ENCODE measurements around a stretch of chr10.

DNA sequence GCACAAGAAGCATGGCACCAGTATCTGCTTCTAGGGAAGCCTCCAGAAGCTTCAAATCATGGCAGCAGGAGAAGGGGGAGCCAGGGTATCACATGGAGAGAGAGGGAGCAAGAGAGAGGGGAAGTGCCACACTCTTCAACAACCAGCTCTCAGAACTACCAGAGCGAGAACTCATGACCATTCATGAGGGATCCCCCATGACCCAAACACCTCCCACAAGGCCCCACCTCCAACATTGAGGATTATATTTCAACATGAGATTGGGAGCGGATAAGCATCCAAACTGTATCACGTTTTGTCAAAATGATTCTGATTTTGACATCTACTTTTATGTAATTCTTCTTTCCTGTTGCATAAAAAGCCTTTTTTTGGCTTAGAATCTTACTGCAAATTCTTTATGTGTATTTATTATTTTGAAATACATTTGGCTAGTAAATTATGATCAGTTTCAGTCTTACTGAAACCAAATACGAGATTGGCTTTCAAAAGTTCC, 38.6 kb downstream of the CREM start:
- PRO-cap: no peak

DNA sequence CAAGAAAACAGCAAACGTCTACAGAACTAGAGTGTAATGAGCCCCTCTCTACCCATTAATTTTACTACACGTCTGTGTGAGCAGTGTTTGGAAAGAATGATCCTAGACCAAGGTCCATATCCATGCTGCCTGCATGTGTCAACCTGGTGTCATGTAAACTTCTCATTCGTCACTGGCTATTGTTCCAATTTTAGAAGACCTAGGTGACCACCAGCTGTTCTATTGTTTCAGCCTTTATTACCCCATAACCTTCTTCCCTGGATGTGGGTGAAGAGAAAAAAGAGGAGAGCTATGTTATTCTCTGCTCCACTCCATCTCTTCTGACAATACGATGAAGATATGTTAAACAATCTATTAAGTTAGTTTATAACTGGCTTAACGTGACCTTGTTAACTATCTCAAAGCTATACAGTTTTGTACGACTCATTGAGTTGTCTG, 77.2 kb downstream of the CREM start:
- PRO-cap: no peak

DNA sequence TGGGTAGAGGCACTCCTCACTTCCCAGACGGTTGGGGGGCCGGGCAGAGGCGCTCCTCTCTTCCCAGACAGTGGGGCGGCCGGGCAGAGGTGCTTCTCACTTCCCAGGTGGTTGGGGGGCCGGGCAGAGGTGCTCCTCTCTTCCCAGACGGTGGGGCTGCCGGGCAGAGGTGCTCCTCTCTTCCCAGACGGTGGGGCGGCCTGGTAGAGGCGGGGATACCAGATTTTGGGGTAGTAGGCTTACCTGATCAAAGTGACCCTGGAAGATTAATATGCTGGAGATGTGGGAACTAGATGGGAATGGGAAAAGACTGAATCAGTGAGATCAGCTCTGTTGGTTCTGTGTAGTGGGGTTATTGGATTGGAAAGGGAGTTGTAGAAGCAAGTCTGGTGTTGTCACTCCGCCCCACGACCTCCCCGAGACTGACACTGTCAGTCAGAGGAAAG, 27.0 kb downstream of the CCNY start:
- PRO-cap: no peak

- PRO-cap: no peak
These were observed 50.5 kb downstream of the CCNY start for GRCh38 chr10:35386811-35387167.

DNA sequence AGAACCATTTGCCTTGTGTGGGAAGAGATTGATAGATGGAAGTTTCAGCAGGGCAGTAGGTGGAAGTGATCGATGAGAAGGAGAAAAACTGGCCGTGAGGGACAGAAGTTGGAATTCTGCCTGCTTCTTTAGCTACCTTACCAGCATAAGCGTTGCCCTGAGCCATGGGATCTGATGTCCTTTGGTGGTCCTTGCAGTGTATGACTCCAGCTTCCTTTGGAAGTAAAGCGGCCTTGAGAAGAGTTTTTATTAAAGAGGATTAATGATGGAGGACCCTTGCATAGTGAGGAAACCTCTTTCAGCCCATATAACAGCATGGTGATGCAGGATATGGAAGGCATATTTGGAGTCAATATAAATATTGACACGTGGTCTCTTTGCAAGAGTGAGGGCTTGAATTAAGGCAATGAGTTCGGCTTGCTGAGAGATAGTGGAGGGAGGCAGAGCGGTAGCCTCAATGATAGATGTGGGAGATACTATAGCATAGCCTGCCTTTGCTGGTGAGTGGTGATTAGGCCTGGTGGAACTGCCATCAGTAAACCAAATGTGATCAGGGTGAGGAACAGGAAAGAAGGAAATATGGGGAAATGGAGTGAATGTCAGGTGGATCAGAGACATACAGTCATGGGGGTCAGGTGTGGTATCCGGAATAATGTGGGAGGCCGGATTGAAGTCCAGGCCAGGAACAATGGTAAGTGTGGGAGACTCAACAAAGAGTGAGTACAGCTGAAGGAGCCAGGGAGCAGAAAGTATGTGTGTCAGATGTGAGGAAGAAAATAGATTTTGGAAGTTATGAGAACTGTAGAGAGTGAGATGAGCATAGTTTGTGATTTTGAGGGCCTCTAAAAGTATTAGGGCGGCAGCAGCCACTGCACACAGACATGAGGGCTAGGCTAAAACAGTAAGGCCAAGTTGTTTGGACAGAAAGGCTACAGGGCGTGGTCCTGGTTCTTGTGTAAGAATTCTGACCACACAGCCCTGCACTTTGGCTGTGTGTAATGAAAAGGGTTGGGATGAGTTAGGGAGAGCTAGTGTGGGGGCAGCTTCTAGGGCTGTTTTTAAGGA, 67.4 kb downstream of the CCNY start:
- PRO-cap: no peak

GRCh38 chr10:35424517-35425412, 88.5 kb downstream of the CCNY start:
- PRO-cap: no peak

- PRO-cap: no peak
These were observed 126.2 kb downstream of the CCNY start for GRCh38 chr10:35462380-35463026.

DNA sequence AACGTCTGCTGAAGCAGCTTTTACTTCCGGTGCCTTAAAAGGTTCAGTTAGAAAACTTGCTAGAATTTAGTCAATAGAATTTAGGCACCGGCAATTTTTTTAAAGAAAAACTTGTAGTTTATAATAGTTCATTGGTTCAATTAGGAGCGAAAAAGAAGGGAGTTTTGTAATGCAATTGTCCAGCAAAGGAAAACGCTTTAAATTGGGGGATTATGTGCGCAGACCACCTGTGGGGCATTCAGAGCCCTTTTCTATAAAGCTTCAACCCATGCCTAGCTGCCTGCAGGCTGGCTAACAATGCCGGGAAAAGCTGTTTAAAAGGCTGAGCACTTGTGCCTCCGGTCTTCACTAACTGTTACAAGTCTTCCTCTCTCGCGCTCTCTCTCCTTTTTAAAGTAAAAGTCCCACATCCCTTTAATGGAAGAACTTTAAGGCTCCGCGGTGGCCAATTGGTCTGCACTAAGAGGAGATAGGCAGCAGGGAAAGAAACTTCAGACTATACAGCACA, 4.7 kb downstream of the FZD8 start:
- PRO-cap: no peak

DNA sequence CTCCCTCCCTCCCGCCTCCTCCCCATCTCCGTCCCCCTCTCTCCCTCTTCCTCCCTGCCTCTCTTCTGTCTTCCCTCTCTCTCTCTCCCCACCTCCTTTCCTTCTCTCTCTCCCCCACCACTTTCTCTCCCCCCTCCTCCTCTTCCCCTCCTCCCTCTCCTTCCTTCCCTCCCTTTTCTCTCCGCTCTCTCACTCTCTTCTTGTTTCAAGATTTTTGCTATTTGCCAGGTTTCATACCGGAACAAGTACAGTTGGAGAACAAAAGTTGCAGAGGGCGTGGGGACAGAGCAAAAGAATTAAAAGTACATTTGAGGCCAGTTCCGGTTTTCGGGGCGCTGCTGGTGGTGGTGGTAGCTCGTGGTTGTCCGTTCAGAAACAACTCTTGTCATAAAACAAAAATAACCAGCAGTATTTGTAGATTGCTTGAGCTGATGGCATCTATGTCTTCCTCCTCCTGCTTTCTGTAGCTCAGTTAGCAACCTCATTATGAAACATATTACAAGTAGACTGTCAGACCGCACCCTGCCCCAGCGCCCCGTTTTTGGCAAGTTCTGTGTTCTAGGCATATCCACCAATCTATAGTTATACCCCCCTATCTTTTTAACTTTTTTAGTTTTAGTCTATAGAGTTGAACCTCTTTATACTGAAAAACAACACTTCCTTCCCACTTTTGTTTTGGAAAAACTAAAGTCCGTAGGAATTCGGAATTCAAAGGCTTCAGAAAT, 1.7 kb upstream of the FZD8 start:
- PRO-cap: no peak

DNA sequence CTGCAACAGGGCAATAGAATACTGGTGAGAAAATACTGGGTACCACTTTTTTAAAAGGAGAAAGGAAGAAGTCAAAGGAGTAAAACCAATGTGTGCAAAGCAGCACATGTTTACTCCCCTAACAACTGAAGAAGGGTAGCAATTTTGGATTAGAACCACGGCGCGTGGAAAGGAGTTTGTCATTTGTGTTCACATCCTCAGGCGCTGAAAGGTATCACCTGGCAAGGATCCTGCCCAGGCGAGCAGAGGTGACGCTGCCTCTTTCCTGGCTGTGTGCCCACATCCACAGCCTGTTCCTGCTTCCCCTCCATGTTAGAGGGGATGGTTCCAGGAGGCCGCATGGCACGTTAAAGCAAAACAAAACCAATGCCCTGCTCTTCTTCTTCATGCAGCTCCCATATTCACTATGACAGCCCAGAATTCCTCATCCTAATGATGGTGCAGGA, 678.7 kb upstream of the ANKRD30A start:
- PRO-cap: no peak

DNA sequence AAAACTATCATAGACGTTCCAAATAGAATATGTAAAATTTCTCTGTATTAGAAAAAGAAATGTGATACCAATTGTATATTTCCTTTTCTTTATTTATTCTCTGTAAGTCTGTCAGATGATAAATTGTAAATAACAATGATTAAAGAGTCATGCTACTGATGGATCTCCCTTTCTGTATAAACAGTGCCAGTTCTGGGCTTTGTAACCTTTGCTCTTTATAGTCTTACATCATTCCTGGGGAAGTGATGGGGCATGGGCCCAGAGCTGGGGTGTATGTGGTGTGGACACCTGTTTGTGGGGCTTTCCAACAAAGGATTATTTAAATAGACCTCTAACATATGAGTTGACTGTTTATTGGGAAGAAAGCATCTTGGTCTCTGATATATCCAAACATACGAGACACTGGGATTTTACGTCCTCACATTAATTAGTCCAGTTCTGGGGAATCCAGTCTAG, 258.0 kb downstream of the ZNF37A start:
- PRO-cap: no peak

- PRO-cap: unidirectional peak, plus-strand start at chr10:42753392
These were observed 29.6 kb upstream of the BMS1 start for GRCh38 chr10:42752877-42753520.

GRCh38 chr10:42798178-42798808, 15.7 kb downstream of the BMS1 start:
- PRO-cap: no peak

DNA sequence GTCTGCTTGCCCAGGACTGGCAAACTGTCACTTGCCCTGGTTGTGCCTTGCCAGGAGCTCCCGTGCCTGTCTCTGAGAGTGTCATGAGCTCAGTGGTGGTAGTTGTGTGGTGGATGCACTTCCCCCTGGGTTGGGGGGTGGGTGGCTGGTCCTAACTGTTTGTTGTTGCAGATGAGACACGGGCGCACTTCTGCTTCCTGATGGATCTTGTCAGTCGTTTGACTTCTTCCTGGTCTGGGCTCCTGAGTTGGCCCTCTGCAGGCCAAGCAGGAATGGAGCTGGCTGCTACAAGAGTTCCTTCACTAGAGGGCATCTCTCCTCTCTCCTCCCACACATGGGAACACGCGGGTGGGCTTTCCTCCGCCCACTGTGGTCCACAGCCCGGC, 81.9 kb downstream of the BMS1 start:
- PRO-cap: no peak

- PRO-cap: no peak
These were observed 116.0 kb upstream of the RET start for GRCh38 chr10:42960959-42961241.

DNA sequence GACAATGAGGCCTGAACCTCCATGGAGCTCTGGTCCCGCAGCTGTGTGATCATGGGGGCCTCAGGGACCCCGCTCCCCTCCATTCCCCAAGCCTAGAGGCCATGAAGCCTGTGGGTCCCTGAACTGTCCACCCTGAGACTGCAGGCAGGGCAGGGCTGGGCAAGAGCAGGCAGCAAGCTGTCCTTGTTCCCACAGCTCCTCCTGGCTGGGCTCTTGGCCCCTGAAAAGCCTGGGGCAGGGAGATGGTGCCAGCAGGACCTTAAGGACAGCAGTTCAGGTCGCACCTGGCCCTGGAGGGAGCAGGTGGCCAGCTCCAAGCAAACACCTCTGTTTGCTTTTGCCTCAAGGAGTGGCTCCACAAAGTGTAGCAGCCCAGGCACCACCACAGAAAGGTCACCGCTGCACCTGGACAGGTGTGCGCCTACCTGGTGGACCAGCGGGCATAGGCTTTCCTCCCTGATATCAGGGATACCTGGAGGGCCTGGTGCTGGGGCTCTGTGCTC, 5.2 kb downstream of the RET start:
- PRO-cap: no peak

DNA sequence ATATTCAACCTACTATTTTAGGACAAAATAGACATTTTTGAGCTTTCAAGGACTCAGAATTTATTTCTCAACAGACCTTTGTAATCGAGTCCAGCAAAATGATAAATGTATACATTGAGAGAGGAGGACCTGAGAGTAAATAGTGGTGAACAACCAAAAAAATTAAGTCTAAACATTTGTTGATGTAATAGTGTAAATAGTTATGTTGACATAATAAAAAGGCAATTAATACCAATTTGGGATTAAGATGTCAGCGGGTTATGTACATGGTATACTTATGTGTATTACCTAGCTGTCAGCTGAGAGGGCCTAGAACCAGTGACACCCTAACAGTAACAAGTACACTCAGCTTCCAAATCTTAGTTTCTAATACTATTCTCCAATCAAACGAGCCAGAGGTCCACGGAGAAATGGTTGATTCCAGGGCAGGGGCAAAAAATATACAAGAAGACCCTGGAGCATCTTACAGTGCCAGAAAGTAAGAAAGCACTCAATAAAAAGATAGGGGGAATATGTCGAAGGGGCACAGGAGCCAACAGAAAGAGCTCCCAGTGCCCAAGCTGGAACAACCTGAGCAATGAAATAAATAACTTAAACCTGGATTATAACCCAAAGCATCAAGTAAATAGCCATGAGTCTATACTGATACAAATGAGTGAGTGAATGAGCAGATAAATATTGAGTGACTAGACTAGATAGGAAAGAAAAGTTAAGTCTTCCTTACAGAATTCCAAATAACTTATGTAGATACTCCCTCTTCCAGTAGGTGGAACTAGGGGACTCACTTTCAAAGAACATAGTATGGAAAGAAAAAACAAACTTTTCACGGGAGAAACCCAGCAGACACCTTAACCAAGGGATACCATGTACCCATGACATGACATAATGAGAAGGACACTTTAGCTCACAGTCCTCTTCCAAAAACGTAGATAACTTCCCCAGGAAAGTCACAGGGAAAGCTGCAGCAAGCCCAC, 32.0 kb downstream of the CSGALNACT2 start:
- PRO-cap: no peak

- PRO-cap: no peak
These were observed 37.9 kb upstream of the RASGEF1A start for GRCh38 chr10:43304509-43305338.

DNA sequence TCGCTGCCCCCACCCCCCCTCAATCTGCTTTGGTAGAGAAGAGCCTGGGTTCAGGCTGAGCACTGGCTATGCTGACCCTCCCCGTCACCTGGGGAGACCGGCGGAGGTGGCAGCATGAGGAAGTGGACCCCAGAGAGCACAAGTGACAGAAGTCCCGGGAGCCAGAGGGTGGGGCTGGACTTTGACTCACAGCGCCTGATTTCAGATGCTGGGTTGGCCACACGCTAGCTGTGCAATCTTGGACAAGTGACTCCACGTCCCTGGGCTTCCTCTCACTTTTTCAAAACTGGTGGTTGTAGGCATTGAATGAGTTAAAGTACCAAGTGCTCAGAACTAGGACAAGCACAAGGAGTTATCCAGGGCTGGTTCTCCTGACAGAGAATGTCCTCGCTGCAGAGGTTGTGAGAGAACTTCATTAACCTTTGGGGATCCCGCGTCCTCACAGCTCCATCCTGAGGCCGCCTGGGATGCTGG, 48.8 kb upstream of the RASGEF1A start:
- PRO-cap: no peak

- PRO-cap: no peak
These were observed 3.9 kb downstream of the FXYD4 start for GRCh38 chr10:43375315-43375781.

All from cardiac septum (tissue), 1 donor.